SK-N-DZ (cell line): ENCODE data around the gene TUBAL3.

RAMPAGE:
- cytosol, long total RNA, result no peak
- nucleus, long total RNA, result no peak
Observed at GRCh38 chr10:5002080-5002418, 1.6 kb downstream of the AKR1C2 start.

GRCh38 chr10:5317582-5318156 lies 47.1 kb upstream of the UCN3 start:
RAMPAGE:
- cytosol, long total RNA, result no peak
- nucleus, long total RNA, result no peak

GRCh38 chr10:5404704-5405128 lies at the start of gene TUBAL3:
TUBAL3 (minus strand) TSS chr10:5404828.
RAMPAGE:
- cytosol, long total RNA, result no peak
- nucleus, long total RNA, result no peak

GRCh38 chr10:5448220-5448697 lies 35.9 kb downstream of the NET1 start:
RAMPAGE:
- cytosol, long total RNA, result no peak
- nucleus, long total RNA, result no peak

GRCh38 chr10:5466988-5467589 lies 32.3 kb downstream of the CALML5 start:
RAMPAGE:
- cytosol, long total RNA, result no peak
- nucleus, long total RNA, result no peak

GRCh38 chr10:5479347-5479943 lies 19.9 kb downstream of the CALML5 start:
RAMPAGE:
- cytosol, long total RNA, result no peak
- nucleus, long total RNA, result no peak

RAMPAGE:
- cytosol, long total RNA, result no peak
- nucleus, long total RNA, result no peak
Observed at GRCh38 chr10:5496276-5497139, 2.9 kb downstream of the CALML5 start.

DNA sequence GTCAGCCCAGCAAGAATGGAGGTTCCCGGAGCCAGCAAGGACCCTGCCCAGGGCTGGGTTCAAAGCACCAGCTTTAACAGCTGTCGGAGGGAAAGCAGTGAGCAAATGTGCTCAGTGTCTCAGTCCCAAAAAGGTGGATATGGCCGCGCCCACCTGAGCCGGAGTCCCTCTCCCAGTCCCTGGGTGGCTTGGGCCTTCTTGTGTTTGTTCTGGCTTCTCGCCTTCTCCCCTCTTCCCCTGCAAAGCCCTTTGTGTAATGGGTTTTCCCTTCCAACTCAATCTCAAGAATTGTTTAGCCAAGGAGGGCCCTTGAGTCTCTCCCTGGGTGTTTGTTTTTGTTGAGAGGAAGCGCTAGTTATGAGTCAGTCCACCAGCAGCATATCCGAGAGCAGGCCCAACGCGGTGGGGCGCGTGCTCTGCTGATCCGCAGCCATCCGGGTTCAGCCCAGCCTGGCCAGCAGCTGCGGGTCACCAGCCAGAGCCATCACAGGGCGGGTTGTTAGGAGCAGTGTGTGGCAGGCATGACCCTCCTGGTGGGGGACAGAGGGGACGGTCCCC lies 21.1 kb downstream of the CALML3 start:
RAMPAGE:
- cytosol, long total RNA, result no peak
- nucleus, long total RNA, result no peak

RAMPAGE:
- cytosol, long total RNA, result no peak
- nucleus, long total RNA, result no peak
Observed at GRCh38 chr10:5620091-5620744, 46.2 kb downstream of the ASB13 start.

DNA sequence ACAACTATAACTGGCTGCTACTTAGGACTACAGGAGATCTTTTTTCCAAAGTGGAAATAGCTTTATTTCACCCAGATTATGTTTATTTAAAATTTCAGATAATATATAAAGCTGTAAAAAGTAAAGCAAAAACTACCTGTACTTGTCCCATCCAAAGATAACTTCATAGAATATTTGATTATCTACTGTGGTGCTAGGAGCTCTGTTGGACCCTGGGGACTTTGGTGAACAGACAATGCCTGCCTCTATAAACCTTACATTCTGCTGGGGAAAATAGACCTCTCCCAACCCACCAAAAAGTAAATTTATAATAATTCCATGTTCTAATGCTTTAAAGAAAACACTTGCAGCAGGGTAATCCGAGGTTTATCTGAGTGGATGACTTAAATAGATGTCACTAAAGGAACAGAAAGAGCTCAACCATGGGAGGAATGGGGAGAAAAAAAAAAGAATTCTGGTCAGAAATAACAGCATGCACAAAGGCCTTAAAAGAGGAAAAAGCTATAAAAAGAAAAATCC lies 9.1 kb downstream of the TASOR2 start:
RAMPAGE:
- cytosol, long total RNA, result no peak
- nucleus, long total RNA, result no peak

RAMPAGE:
- cytosol, long total RNA, result no peak
- nucleus, long total RNA, result no peak
Observed at GRCh38 chr10:5696885-5697621, 12.4 kb downstream of the TASOR2 start.

DNA sequence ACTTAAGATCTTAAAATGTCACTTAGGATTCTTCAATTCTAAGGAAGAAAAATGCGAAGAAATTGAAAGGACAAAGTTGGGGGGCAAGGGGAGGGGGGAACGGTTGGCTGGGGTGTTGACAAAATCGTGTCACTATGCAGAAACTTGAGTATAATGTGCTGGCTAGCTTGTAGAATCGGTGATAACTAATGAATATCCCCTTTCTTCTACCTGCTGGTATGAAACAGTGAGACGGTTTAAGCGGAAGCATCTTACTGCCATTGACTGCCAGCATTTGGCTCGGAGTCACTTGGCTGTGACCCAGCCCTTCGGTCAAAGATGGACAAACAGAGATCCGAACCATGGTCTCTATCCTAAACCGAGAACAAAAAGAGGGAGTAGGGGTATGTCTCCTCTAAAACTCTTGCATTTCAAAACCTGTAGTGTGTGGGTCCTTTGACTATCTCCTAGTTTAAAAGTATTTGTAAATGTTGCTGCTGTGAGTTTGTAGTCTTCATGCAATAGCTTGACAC lies 12.8 kb downstream of the FBH1 start:
RAMPAGE:
- cytosol, long total RNA, result no peak
- nucleus, long total RNA, result no peak

DNA sequence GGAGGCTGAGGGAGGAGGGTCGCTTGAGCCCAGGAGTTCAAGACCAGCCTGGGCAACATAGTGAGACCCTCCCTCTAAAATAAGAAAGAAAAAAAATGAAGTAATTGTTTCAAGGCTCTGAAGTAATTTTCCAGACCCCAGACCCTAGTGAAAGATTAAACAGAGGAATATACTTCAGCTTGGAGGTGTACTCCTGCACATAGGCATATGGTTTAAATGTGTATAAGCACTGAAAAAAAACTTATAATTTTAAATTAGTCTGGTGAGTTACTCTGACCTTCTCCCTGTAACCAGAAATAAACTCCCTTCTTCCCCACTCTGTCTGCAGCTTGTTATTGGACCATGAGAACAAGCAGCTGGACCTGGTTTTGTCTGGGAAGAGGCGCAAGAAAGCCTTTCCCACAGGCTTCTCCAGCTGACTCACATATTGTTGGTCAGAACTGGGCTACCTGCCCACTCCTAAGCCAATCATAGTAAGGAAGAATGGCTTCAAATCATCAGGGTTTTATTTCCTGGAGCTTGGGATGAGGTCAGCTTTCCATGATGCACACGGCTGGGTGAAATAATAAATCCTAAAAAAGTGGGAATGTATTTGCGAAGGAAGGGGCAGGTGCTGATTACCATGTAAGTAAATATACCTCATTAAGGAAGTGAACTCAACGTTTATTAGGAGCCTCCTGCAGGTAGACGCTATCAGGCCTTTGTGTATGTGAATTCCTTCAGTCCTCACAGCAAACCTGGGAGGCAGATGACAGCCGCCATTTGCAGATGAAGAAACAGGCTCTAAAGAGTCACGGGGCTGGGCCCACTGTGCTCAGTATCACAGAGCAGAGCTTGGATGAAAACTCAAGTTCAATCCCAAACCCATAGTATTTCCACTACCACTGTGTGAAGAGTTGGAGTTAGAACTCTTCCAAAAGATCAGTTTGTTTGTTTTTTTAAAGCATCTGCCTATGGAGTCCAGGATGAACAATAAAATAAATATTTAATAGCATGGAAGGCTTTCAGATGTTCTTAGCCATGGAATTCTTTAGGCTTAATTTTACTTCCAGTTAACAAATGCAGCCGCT lies 32.9 kb downstream of the IL15RA start:
RAMPAGE:
- cytosol, long total RNA, result no peak
- nucleus, long total RNA, result no peak

GRCh38 chr10:6014450-6015003 lies 37.2 kb upstream of the IL15RA start:
RAMPAGE:
- cytosol, long total RNA, result no peak
- nucleus, long total RNA, result no peak

DNA sequence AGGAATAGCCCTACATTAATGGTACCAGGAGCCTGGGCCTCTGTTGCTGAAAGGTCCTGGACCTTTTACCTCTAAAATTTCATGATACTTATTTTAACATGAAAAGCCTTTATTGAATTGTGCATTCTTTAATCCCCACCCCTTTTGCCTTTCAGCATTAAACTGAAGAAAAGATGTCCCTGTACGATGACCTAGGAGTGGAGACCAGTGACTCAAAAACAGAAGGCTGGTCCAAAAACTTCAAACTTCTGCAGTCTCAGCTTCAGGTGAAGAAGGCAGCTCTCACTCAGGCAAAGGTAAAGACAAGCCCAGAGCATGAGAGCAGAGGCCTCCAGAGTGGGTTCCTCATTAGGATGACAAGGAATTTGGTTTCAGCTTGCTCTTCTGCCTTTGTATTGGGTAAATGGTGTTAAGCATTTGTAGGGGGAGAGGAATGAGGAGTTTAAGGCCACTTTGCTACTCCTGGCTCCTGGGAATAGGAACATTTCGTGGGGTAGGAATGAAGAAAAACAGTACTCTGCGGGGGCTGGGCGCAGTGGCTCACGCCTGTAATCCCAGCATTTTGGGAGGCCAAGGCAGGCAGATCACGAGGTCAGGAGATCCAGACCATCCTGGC lies 8.2 kb downstream of the RBM17 start:
RAMPAGE:
- cytosol, long total RNA, result no peak
- nucleus, long total RNA, result no peak

GRCh38 chr10:6114612-6115267 lies 25.9 kb downstream of the RBM17 start:
RAMPAGE:
- cytosol, long total RNA, result no peak
- nucleus, long total RNA, result no peak

DNA sequence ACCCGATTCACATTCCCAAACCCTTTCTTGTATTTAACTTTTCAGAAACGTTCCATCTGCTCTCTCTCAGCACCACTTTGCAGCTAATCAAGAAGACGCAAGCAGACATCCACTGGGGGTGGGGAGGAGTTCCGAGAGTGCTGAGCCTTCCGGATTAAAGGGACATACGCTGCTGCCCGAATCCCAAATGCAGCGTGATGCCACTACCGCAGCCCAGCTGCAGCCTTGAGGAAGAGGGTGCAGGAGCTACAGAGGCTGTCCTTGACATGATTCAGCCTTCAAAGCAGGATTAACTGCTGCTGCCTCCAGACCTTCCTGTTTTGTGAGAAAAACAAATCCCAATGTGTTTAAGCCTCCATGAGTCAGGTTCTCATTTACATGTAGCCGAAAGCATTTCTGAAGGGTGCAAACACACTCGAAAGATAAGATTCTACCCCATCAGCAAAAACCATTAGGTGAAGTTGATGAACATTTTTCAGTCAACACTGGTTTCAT lies 40.0 kb downstream of the RBM17 start:
RAMPAGE:
- cytosol, long total RNA, result no peak
- nucleus, long total RNA, result no peak

GRCh38 chr10:6174032-6174912 lies 28.5 kb upstream of the PFKFB3 start:
RAMPAGE:
- cytosol, long total RNA, result no peak
- nucleus, long total RNA, result no peak

DNA sequence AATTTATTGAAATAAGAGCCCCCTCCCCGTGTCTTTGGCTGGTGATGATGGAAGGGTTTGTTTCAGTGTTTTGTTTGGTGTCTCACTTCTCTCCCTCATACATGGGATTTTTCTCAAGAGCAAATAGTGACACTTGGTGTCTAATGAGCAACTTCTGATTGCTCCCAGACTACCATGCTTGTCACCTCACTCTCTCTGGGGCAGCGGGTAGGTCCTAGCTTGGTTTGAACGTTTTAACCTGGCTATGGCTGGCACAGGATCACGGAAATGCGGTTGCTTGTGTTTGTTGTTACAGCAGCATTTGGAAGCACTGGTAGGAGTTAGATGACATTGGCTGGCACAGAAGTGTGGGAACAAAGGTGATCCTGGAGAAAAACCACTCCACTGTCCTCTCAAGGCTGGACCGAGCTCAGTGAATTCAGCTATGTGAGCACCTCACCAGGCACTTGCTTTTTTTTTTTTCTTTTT lies 3.7 kb upstream of the PFKFB3 start:
RAMPAGE:
- cytosol, long total RNA, result no peak
- nucleus, long total RNA, result no peak

DNA sequence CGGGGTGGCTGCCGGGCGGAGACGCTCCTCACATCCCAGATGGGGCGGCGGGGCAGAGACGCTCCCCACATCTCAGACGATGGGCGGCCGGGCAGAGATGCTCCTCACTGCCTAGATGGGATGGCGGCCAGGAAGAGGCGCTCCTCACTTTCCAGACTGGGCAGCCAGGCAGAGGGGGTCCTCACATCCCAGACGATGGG lies 3.8 kb downstream of the PFKFB3 start:
RAMPAGE:
- cytosol, long total RNA, result no peak
- nucleus, long total RNA, result no peak